Heart (tissue), 3 donors: Measurements from ENCODE around the gene IL26.

DNA sequence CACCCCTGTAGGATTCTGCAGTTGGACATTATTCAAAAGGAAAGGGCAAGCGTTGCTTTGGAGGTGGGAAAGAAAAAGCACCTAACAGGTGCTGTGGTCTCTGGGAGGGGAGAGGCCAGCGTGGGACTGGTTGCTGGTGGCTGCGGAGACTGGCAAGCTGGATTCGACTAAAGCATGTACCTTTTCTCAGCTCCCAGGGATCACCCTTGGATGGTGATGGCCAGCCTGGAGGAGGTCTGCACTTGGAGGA lies 1.9 kb downstream of the DYRK2 start:
- RAMPAGE, long total RNA, 2 experiments = no peak in any of the 2 experiments

GRCh38 chr12:67990849-67991740 lies 168.4 kb downstream of the IFNG start:
- RAMPAGE, long total RNA, 2 experiments = no peak in any of the 2 experiments

GRCh38 chr12:68135937-68136453 lies 23.5 kb downstream of the IFNG start:
- RAMPAGE, long total RNA, 2 experiments = no peak in any of the 2 experiments

DNA sequence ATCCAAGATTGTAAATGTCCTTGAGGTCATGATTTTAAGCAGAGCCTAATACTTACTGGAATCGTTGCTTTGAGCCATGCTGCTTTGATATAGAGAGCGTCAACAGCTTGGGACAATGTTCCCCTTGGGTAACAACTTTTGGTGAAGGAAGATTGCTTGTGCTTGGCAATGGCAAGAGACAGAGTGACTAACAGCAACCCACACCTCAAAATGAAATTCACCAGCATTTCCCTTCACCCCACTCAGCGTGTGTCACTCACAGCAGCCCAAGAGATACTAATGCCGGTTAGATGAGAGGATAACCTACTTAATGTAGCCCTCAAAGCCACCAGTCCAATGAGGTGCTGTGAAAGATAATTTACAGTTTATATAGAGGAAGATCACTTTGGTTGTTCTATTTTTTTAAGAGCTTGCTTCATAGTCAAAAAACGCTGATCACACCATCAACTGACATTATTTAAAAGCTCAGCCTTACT lies at the start of gene IL26:
Gene IL26, minus strand, starts transcription at position 281 of the 476 bp plus-strand sequence.
- RAMPAGE, long total RNA, 2 experiments = no peak in any of the 2 experiments

DNA sequence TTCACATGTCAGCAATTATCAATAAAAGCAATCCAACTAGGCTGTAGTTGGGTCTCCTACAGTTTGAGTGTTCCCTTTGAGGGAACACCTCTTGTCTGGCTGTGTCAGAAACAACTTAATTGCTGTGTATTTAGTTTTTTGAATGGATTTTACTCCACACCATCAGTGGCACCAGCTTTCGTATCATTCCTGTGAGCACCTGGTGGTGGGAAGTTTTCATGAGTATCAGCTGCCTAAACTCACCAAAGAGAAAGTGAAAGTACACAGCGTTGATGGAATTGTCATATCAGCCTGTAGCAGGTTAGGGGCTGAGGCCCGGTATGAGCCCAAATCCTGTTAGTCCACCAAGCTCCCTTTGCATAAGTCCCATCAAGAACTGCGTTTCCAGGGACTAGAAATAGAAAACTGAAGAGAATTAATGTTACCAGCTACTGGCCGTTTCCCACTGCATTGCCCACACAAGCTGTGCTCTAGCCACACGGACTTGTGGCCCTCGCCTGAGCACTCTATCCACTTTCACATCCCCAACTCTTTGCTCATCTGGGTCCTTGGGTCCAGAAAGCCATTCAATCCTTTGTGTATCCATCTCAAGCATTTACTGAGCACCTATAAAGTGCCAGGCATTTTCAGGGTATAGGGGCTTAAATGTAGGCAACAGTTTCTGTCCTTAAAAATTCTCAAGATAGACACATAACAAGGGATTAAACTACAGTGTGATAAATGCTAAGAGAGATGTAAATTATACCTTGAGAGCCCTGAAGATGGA lies 11.1 kb upstream of the IL26 start:
- RAMPAGE, long total RNA, 2 experiments = no peak in any of the 2 experiments

DNA sequence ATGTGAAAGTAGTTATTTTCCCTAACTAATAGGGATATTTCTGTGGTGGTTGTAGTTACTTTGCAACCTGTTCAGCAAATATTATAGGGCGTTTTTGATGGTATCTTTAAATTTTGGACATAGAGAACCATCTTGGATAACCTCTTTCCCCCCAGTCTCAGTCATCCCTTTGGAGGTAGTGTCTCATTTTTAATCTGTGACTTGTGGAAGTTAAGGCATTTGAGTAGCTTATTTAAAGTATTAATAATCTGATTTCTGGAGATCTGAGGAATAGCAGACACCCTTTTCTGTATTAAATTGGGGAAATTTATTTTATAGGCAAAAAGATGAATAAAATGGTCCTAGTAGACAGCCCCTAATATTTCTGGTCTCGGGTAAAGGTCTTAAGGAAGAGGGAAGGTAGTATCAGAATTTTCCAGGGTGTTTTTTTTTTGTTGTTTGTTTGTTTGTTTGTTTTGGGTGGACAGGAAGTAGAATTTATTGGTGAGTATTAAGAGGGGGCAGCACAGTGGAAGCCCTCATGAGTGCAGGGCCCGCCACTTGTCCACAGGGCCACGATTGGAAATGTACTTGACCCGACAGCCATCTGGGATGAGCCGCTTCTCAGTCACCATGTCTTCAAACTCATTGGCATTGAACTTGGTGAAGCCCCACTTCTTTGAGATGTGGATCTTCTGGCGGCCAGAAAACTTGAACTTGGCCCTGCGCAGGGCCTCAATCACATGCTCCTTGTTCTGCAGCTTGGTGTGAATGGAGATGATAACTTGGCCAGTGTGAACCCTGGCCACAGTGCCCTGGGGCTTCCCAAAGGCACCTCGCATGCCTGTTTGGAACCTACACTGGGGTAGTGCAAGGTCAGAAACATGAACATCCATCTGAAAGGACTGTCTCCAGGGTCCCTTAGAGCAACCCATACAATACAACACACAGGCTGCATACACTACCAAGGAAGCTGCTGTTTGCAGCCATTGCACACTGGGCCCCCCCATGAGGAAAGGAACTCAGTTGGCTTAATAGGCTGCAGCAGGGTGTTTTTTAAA lies 16.0 kb downstream of the RAP1B start:
- RAMPAGE, long total RNA, 2 experiments = no peak in any of the 2 experiments

GRCh38 chr12:68828343-68829110 lies 20.6 kb downstream of the MDM2 start:
- RAMPAGE, long total RNA, 2 experiments = no peak in any of the 2 experiments

DNA sequence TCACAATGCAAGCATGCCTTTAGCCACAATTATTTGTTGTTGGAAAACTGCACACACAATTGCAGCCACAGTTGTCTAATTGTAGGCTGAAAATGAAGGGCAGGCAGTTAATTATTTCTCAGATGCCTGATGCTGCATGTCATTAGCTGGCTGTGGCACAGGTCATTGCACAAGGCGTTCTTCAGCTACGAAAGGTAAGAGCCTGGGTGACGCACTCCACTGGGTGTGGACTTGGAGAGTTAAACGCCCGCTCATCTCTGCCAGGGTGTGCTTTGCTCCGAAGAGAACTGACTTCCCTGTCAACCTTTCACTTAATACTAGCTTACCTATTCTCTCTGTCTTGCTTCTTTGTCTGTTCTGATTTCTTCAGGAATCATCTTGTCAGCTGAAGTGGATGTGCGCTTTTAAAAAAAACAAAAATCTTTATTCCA lies 91.4 kb upstream of the CPM start:
- RAMPAGE, long total RNA, 2 experiments = no peak in any of the 2 experiments

DNA sequence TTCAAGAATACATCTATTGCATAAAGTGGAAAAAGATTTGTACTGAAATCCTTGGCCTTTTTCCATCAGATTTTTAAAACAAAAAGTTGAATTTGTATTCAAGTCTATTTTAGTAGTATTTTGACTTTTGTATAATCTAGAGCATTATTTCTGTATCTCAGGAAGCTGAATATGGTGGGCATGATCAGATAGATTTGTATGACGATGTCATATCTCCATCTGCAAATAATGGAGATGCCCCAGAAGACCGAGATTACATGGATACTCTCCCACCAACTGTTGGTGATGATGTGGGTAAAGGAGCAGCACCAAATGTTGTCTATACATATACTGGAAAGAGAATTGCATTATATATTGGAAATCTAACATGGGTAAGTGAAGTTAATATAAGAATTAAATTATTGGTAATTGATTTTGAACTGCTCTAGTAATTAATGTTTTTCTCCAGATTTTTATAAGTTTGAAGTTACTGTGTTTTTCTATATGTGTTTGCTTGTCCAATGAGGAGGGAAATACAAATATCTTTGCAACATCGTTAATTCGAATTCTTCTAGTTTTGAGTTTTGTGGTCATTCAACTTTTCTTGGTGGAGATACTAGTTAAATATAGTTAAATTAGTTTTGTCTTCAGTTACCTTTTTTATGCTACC lies 11.7 kb downstream of the CPSF6 start:
- RAMPAGE, long total RNA, 2 experiments = no peak in any of the 2 experiments

DNA sequence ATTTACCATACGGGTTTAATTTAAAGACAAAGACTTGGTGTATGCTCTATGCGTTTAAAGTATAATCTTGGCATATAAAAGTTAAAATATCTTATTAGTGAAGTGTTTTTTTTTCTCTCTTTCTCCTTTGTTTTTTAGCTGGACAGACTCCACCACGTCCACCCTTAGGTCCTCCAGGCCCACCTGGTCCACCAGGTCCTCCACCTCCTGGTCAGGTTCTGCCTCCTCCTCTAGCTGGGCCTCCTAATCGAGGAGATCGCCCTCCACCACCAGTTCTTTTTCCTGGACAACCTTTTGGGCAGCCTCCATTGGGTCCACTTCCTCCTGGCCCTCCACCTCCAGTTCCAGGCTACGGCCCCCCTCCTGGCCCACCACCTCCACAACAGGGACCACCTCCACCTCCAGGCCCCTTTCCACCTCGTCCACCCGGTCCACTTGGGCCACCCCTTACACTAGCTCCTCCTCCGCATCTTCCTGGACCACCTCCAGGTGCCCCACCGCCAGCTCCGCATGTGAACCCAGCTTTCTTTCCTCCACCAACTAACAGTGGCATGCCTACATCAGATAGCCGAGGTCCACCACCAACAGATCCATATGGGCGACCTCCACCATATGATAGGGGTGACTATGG lies 19.2 kb downstream of the CPSF6 start:
- RAMPAGE, long total RNA, 2 experiments = no peak in any of the 2 experiments

DNA sequence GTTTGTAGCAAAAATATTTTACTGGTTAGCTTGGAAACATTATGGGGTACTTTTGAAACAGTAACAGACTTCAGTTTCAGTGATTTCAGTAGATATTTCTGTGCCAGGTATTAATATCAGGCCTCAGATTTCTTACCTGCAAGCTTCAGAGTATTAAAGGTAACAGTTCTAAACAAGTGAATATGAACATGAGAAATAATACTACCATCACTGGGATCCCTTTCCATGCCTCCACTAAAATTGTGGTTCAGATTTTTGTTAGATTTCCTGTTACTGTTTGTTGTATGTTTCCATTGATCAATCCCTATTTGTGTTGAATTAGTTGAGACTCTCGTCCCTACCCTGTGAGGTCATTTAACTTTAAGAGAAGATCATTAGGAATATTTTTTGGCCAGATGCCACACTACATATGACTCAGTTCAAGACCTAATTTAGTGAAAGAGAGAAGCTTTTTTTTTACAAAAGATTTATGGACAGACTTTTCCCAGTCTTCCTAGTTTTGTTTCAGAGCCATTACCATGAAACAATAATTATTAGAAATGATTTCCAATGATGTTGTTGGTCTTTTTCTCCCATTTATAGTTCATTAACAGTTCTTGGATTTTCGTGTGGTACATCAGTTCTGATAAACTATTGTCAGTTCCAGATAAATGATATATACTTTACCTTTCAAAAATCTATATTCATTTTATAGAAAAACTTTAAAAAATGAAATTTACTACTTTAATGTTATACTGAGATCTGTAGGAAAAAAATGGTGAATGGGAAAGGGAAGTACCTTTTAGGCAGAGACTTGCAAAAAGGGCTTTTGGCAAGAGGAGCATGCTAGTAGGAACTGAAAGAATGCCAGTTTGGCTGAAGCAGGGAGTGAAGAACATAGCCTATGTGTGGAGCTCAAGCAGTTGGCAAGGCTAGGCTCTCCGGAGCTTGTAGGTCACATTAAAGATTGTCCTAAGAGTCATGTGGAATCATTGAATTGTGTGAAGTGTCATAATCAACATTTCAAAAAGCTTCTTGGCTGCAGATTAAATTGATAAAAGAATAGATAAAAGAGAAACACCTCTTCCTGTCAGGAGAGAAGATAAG lies 35.6 kb downstream of the CPSF6 start:
- RAMPAGE, long total RNA, 2 experiments = no peak in any of the 2 experiments

- RAMPAGE, long total RNA, 2 experiments = no peak in any of the 2 experiments
These were observed 54.4 kb upstream of the FRS2 start for GRCh38 chr12:69415720-69416286.

DNA sequence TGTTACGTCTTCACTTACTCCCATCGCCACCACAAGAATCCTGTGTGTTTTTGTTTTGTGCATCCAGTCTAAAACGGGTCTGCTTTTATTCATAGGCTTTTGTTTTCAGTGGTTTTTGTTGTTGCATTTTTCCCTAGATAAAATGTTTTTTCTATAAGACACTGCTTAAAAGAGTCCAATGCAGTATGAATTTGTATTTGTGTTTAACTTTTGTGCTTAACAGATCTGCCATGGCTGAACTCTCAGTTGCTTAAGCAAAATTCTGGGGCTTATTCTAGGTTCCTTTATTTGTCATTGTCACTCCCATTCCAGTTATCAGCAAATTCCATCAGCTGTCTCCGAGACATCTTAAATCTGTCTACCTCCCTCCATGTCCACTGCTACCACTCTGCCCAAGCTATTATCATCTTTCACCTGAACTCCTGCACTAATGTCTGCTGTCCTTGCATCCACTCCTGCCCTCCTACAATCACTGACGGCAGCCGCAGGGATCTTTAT lies 5.0 kb upstream of the MYRFL start:
- RAMPAGE, long total RNA, 2 experiments = no peak in any of the 2 experiments

DNA sequence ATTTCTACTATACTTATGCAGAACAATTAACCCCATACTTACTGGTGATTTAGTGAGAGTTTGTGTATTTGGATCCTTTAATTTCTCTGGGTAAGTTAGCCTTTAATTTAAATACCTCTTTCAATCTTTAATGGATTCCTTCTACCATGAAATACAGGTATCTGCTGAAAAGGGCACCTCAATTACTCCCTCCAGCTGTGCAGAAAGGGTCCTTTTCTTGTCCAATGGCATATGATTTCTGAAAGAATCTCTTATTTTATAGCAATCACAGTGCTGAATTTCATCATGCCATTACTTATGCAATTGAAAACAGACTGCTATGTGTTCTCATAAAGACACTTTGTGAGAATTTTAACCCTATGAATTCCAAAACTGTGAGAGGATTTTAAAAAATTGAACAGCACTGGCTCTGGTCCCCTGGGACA lies 46.0 kb upstream of the CNOT2 start:
- RAMPAGE, long total RNA, 2 experiments = no peak in any of the 2 experiments

- RAMPAGE, long total RNA, 2 experiments = no peak in any of the 2 experiments
These were observed 24.6 kb upstream of the PTPRB start for GRCh38 chr12:70661711-70662258.

- RAMPAGE, long total RNA, 2 experiments = no peak in any of the 2 experiments
These were observed 18.7 kb downstream of the TSPAN8 start for GRCh38 chr12:71139024-71139619.

GRCh38 chr12:71161474-71161887 lies 3.7 kb upstream of the TSPAN8 start:
- RAMPAGE, long total RNA, 2 experiments = no peak in any of the 2 experiments

DNA sequence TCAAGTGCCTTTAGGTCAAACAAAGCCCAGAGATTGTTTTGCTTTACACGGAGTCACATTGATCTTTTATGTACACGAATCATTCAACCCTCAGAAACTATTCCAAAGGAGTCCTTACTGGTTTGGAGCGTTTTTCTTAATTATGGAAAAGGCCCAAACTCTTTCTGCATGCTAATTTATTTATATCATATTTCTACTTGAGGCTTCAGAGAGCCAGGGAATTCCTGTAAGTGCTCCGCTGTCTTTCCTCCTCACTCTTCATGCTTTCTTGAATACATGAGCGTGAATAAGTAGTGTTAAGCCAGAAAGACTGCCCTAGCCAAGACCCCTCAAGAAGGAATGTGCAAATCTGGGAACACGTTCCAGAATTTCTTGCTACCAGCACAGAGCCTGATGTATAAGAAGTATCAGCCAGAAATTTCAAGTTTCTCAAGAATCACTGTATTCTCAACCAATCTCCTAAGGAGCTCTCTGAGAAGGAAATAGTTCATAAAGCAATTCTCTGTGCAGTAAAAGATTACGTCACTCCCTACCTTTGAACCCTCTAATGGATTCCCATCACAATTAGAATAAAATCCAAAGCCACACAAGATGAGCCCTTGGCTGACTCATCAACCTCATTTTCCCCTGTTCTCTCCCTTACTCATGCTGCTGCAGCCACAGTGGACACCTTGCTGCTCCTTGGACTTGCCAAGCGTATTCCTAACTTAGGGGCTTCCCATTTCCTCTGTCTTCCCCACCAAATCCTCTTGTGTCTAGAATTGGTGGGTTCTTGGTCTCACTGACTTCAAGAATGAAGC lies 6.8 kb upstream of the TSPAN8 start:
- RAMPAGE, long total RNA, 2 experiments = no peak in any of the 2 experiments

DNA sequence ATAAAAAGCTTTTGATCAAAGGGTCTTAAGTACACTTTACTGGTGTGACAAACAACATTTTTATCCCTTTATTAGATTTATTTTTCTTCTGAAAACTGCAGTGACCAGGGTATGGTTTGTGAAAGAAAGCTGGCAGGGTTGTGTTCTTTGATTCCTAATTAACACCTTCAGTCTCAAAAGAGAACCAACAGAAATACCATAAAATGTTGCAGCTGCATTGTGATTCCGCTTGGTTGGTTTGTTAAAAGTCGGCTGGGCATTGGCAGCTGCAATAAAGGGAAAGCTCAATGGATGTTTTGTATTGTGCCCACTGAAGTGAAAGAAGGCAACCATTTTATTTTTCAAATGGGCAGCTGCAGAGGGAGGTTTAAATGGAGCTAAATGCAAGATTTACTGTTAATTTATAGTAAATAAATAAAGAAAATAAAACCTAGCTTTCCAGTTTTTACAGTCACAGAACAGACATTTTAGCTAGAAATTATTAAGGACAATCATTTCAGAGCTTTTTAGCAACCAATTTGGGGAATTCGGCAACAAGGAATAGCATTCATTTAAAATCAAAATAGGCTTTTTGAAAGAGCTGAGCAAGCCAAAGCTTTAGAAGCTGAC lies 16.8 kb downstream of the LGR5 start:
- RAMPAGE, long total RNA, 2 experiments = no peak in any of the 2 experiments

- RAMPAGE, long total RNA, 2 experiments = no peak in any of the 2 experiments
These were observed 22.8 kb upstream of the RAB21 start for GRCh38 chr12:71731897-71732326.